Bile duct (tissue), 1 donor: ENCODE results near the genes SLA2, GHRH and CTNNBL1.

- PRO-cap, result bidirectional peak, plus-strand start at chr20:35742601, minus-strand start at chr20:35742260
Observed at GRCh38 chr20:35742434-35742737, 326 bp upstream of the RBM39 start.

GRCh38 chr20:36064535-36065638, 89.7 kb upstream of the EPB41L1 start:
- PRO-cap, result bidirectional peak, plus-strand start at chr20:36064843, minus-strand start at chr20:36064725; bidirectional peak, plus-strand start at chr20:36065369, minus-strand start at chr20:36065301

GRCh38 chr20:36149437-36149993, 5.0 kb upstream of the EPB41L1 start:
- PRO-cap, result no peak

GRCh38 chr20:36460985-36462155, 79.9 kb upstream of the MYL9 start:
- PRO-cap, result bidirectional peak, plus-strand start at chr20:36461340, minus-strand start at chr20:36461146; bidirectional peak, plus-strand start at chr20:36461472, minus-strand start at chr20:36461609; bidirectional peak, plus-strand start at chr20:36461795, minus-strand start at chr20:36461829

DNA sequence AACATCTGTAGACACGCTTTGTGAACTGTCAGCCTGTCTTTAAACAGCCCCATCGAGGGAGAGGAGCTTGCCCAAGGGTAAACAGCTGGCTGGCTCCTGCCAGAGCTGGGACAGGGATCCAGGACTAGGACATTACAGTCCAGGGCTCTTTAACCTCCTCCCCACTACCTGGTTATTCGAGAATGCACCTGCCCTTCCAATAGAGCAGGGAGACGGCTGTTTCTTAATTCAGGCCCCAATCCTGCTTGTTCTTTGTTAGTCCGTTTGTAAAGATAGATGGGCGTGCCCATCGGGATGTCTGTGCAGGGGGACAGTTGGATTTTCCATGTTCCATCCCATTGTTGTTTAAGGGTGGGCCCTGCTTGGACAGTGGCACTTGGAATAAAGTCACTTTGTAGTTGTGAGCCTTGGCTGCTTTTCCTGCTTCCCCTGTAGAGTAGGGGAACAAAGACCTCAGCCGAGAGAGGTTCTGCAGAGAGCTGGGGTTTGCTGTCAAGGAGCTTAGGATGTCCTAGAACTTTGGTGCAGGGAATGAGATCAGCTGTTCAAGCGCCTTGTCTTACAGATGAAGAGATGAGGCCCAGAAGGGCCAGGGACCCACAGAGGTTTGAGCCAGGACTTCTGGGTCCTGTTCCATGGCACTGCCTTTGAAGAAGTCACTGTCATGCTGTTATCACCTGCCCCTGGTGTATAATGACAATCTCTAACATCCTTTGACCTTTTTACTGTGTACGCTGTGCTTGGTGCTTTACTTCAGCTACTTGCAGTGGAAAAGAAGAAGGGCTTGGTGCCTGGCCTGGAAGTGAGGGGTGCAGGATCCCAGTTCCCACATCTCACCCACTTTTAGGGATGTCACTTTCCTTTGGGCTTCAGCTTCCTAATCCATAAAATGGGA, 77.7 kb upstream of the MYL9 start:
- PRO-cap, result no peak

GRCh38 chr20:36585091-36586251, 12.1 kb downstream of the TGIF2 start:
- PRO-cap, result no peak

DNA sequence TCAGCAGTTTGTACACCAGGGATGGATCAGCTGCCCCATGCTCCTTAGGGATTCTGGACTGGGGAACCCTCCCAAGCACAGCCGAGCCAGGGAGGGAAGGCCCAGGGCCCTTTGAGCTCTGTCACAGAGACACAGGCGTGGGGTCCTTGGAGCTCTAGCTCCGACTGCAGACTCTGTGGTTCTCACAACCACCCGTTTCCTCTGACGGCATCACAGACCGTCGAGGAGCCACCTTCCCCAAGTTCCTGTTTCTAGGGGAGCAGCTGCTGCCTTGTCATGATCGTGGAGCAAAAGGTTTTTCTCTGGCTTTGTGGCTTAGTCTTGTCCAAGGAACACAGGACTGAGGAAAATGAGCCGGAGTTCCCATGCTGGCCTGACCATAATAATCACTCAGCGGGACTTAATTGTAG, at the start of gene SLA2:
Gene SLA2 (minus strand): TSS at position 166 of the 410 bp plus-strand sequence.
- PRO-cap, result unidirectional peak, minus-strand start at position 166 of the sequence

GRCh38 chr20:36779834-36781027, 6.7 kb upstream of the DSN1 start:
- PRO-cap, result no peak

- PRO-cap, result no peak
Observed at GRCh38 chr20:36785968-36786737, 12.6 kb upstream of the DSN1 start.

GRCh38 chr20:36835322-36836041, 27.9 kb downstream of the SOGA1 start:
- PRO-cap, result bidirectional peak, plus-strand start at chr20:36835841, minus-strand start at chr20:36835703

GRCh38 chr20:36951988-36952320, 446 bp upstream of the SAMHD1 start:
- PRO-cap, result no peak

GRCh38 chr20:36969439-36969975, 18.0 kb upstream of the SAMHD1 start:
- PRO-cap, result unidirectional peak, plus-strand start at chr20:36969769

GRCh38 chr20:37043230-37044031, 52.4 kb downstream of the RBL1 start:
- PRO-cap, result no peak

GRCh38 chr20:37228270-37228737, 33.3 kb downstream of the GHRH start:
- PRO-cap, result no peak

GRCh38 chr20:37261585-37262106, at the start of gene GHRH:
Gene GHRH, minus strand, starts transcription at chr20:37261814.
- PRO-cap, result no peak

GRCh38 chr20:37288093-37288740, 1.2 kb upstream of the MANBAL start:
- PRO-cap, result no peak

- PRO-cap, result no peak
Observed at GRCh38 chr20:37504133-37505451, 16.5 kb upstream of the NNAT start.

GRCh38 chr20:37510453-37511659, 10.2 kb upstream of the NNAT start:
- PRO-cap, result no peak

- PRO-cap, result bidirectional peak, plus-strand start at chr20:37694063, minus-strand start at chr20:37693810
Observed at GRCh38 chr20:37693709-37694297, at the start of gene CTNNBL1. Gene CTNNBL1, plus strand, starts transcription at chr20:37694030.

DNA sequence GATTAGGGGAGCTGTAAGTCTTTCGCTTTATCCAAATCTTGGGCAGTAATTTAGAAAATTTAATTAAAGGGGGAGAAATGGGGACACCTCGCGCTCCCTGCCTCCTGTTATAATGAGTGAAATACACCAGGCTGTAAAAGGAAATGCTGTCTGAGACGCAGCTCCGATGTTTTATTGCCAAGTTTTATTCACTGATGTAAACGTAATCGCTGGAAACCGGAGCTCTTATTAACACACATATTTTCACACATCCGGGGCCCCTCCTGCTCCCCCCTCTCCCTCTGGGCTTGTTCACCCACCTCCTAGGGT, 4.9 kb upstream of the VSTM2L start:
- PRO-cap, result unidirectional peak, minus-strand start at position 114 of the sequence